Metastatic Breast Carcinoma in the Brain (tissue), 10 donors: ENCODE measurements around the gene TBX5.

GRCh38 chr12:111773744-111774735, 7.3 kb downstream of the ALDH2 start:
- PRO-cap, 10 experiments = peak in 9 of 10 experiments; most common plus-strand start chr12:111774207 (in 9); most common minus-strand start chr12:111774040 (in 1)

DNA sequence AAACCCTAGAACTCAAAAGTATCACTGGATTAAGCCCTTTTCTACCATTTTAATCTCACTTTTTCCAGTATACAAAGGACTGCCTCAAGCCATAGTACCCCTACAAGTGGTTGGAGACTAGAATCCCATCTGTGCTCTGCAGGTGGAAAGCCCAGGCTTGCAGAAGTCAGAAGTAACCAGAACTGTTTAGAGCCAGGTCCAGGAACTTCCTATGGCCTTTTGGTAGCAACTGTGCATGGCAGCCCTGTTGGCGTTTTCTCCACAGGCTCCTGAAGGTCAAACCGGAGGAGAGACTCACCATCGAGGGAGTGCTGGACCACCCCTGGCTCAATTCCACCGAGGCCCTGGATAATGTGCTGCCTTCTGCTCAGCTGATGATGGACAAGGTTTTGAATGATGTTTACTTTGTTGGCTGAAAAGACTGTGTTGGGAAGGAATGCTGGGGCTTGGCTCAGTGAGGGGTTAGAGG, 43.7 kb downstream of the MAPKAPK5 start:
- PRO-cap, 10 experiments = no peak in any of the 10 experiments

DNA sequence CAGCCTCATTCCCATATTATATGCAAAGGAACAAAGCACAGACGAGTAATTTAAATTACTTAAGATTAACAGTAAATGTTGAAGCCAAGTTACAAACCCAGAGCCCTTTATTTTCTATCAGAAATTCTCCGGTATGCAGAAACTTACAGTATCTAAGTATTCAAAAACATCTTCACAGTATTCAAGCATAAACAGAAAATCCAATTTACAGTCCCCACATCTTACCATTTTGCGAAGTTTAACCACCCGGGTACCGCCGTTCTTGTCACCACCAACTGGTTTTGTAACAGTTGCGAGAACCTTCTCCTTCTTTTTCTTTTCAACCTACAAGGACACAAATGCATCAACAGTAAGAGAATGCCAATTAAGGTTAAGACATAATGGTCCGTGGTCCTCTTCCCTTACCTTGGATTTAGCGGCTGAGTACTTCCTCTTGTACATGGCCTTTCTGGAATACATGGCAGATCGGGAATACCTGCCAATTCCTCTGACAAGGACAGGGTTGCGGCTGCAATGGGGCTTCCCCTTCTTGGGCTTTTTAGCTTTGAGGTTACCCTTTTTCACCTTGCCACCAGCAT, 1.3 kb downstream of the RPL6 start:
- PRO-cap, 10 experiments = no peak in any of the 10 experiments

GRCh38 chr12:112418468-112418700, 363 bp upstream of the PTPN11 start:
- PRO-cap, 10 experiments = no peak in any of the 10 experiments

DNA sequence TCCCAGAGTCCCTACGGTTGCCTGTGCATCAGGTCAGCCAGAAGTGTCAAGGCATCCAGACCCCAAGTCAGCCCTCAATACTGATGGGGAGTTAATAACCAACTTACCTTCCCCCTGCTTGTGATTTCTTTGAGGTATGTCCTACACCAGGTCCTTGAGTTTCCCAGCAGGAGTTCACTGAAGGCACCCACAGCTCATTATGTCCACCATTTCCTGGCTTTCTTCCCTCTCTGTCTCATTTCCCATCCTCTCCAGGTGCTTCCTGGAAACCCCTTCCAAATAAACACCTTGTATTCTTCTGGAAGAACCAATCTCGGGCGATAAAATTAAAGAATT, 118.7 kb upstream of the RPH3A start:
- PRO-cap, 10 experiments = no peak in any of the 10 experiments

GRCh38 chr12:112887550-112888107, 19.1 kb upstream of the OAS1 start:
- PRO-cap, 10 experiments = no peak in any of the 10 experiments

DNA sequence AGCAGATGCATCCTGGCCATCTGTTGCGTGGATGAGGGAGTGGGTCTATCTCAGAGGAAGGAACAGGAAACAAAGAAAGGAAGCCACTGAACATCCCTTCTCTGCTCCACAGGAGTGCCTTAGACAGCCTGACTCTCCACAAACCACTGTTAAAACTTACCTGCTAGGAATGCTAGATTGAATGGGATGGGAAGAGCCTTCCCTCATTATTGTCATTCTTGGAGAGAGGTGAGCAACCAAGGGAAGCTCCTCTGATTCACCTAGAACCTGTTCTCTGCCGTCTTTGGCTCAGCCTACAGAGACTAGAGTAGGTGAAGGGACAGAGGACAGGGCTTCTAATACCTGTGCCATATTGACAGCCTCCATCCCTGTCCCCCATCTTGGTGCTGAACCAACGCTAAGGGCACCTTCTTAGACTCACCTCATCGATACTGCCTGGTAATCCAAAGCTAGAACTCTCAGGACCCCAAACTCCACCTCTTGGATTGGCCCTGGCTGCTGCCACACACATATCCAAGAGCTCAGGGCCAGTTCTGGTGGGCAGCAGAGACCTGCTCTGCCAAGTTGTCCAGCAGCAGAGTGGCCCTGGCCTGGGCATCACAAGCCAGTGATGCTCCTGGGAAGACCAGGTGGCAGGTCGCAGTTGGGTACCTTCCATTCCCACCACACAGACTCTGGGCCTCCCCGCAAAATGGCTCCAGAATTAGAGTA, 6.7 kb upstream of the OAS2 start:
- PRO-cap, 10 experiments = peak in 1 of 10 experiments; most common plus-strand start position 303 of the sequence (in 1)

- PRO-cap, 10 experiments = peak in 8 of 10 experiments; most common minus-strand start chr12:112979432 (in 7)
These were observed 882 bp downstream of the OAS2 start for GRCh38 chr12:112978946-112979855.

GRCh38 chr12:113050886-113051329, 5.6 kb upstream of the DTX1 start:
- PRO-cap, 10 experiments = no peak in any of the 10 experiments

GRCh38 chr12:113089269-113089899, 32.9 kb downstream of the DTX1 start:
- PRO-cap, 10 experiments = no peak in any of the 10 experiments

- PRO-cap, 10 experiments = peak in 2 of 10 experiments; most common plus-strand start chr12:113098671 (in 1); most common minus-strand start chr12:113098456 (in 1)
These were observed 37.2 kb downstream of the RASAL1 start for GRCh38 chr12:113098340-113098826.

DNA sequence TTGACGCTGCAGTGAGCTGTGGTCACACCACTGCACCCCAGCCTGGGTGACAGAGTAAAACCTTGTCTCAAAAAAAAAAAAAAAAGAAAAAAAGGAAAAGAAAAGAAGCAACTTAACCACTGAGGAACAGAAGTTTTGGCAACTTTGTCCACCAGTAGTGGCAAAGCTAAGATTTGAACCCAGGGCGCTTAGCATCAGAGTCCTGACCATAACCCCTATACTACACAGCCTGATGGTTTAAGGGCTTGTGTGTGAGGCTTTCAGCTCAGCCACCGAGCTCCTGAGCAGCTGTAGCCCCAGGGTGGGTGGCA, 21.2 kb downstream of the RASAL1 start:
- PRO-cap, 10 experiments = no peak in any of the 10 experiments

- PRO-cap, 10 experiments = no peak in any of the 10 experiments
These were observed 9.3 kb downstream of the CFAP73 start for GRCh38 chr12:113158633-113159377.

- PRO-cap, 10 experiments = no peak in any of the 10 experiments
These were observed 7.4 kb downstream of the TPCN1 start for GRCh38 chr12:113228548-113229125.

DNA sequence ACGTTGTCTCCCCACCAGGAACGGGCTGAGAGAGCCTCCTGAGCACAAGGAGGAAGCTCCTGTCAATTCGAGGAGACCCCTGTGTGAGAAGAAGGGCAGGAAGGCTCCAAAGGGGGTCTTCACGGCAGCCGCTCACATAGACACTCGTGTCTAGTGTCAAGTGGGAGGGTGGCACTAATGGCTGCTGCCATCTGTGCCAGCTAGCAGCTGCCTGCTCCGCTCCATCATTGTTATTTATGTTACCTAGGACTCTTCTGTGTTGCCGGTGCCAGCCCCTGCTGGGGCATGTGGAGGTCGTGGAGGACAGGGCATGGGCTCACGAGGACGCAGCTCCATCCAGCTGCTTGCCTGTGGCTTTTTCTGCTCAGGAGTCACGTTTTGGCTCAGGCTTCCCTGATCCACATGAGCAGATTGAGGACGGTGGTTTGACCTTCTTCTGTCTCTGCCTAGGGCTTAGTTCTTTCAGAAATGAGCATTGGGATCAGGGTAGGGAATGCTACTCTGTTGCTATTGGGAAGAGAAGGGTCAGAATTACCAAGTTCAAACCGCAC, 31.2 kb downstream of the TPCN1 start:
- PRO-cap, 10 experiments = no peak in any of the 10 experiments

DNA sequence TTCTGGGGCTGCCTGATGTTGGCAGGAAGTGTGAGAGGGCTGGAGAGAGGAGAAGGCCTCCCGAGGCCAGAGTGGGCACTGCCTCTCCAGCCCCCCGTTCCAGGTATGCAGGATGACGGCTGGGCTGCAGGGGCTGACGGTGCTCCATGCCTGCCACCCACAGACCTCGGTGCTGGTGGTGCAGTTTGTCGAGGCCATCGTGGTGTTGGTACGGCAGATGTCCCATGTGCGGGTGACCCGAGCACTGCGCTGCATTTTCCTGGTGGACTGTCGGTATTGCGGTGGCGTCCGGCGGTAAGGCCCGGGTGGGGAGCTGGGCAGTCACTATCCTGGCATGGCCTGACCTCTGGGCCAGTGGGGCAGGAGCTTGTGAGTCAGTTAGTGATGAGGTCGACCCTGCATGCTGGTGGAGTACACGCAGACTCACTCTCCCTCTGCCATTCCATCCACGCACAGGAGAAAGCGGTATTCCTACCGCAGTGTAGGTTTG, 47.4 kb downstream of the TPCN1 start:
- PRO-cap, 10 experiments = peak in 1 of 10 experiments; most common plus-strand start position 397 of the sequence (in 1)

GRCh38 chr12:113773232-113773971, 192.7 kb downstream of the RBM19 start:
- PRO-cap, 10 experiments = peak in 1 of 10 experiments; most common plus-strand start chr12:113773858 (in 1); most common minus-strand start chr12:113773680 (in 1)

DNA sequence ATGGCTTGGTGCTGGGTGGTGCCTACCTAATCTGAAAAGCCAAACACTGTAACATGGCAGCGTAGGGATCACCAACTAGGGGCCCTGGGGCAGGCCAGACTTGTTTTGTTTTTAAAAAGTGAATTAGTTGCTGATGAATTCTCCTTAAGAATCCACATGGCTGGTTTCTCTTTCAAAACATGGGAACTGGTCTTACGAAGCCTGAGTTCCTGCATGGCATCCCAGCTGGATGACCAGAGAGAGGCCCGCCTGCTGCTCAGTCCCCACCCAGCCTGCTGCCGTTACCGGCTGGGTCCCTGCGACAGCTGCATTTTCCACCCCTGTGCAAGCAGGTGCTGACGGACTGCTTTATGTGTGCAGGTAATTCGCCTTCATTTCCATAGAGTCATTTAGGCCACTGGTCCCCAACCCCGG, 52.1 kb downstream of the RBM19 start:
- PRO-cap, 10 experiments = no peak in any of the 10 experiments

DNA sequence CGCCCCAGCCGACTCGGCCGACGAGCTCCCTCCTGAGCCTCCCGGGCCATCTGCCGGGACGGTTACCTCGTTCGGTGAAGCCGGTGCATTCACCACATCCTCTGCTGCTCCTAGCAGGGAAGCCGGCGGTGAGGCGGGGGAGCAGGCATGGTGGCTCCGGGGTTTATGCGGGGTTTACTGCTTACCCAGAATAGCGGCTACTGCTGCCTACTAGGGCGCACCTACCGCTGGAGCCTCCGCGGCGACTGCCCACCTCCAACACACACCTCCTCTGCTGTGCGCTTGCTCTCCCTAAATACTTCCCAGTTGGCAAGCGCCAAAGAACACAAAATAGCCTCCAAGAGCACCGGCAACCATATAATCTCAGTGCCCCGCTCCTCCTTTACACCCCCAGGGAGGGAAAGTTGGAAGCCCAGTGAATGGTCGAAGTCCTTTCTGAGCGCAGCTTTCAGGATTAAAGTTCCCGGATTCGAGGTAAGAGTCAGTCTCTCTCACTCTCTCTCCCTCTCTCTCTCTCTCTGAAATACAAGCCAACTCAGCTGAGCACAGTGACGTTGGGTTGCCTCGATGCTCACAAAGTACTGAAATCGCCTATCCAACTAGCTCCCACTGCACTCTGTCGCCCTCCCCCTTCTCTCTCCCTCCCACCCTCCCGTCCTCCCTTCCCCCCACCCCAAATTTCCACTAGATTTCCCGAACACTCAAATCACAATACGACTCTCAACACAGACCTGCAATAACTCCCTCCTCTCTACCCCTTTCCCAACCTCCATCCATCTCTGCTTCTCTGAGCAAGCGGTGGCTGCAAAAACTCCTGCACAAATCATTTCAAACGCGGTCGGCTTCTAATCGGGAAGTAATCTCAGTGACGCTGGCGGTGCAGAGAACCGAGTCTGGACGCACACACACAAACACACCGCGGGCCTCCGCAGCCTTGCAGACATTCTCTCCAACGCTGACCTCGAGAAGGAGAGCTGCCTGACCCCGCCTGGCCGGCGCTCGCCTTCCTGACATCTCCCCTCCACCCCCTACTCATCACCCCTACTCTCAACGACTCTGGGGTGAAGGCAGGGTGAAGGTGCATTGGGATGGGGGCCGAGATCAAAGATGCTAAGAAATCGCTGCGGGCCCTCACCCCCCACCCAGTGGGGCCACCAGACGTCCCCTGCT, at the start of gene TBX5:
TSS of gene TBX5 (minus strand) at position 583 of the 1,170 bp plus-strand sequence.
- PRO-cap, 10 experiments = no peak in any of the 10 experiments

DNA sequence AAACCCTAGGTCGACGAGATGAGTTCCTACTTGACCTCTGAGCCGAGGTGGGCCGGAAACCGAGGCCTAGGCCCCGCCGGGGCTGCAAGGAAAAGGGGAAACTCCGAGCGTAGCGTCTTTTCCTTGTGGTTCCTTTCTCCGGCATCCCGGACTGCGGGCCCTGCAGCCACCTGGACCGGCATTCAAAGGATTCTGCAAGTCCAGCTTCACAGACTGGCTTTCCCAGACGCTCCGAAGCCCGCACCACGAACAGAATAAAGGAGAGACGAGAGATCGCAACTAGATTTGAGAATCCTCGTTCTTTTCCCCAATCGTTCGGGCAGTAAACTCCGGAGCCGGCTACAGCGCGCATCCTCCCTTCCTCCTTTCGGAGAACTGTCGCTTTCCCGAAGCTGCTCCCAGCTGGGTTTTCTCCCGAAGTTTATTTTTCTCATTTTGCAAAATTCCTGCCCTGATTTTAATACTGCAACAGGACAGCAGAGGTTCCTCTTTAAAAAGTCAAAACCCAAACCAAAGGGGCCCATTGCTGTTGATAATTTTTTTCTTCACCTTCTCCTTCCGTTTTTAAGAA, 3.6 kb upstream of the TBX5 start:
- PRO-cap, 10 experiments = no peak in any of the 10 experiments